B cell (primary cell): ENCODE measurements around the genes IDH3A, IREB2 and HYKK.

GRCh38 chr15:77599653-77600195, 33.0 kb downstream of the LINGO1 start:
- PRO-cap, result no peak
- CAGE, long polyA plus RNA, result no peak

DNA sequence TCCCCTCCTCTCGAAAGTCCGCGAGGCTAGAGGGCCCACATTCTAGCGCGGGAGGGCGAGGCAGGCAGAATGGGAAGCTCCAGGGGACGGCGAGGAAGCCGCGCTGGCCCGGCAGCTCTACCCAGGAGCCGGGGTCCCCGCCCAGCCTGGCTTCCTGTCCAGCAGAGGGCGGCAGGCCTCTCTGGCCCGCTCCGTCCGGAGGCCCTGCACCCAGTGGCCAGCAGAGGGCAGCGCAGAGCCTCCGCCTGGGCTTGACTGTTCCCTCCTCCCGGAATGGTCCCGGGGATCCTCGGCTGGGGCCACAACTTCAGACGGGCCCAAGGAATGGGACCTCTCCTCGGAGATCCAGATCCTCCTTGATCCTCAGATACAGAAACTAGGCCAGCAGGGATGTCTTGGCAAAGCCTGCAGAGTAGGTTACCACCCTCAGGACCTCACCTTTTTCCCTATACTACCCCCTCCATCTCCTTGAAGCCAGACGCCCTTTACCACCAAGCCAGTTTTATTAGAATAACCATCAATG, 798 bp upstream of the LINGO1 start:
- PRO-cap, result no peak
- CAGE, long polyA plus RNA, result no peak

GRCh38 chr15:77975531-77976056, 101.9 kb downstream of the TBC1D2B start:
- PRO-cap, result no peak
- CAGE, long polyA plus RNA, result no peak

DNA sequence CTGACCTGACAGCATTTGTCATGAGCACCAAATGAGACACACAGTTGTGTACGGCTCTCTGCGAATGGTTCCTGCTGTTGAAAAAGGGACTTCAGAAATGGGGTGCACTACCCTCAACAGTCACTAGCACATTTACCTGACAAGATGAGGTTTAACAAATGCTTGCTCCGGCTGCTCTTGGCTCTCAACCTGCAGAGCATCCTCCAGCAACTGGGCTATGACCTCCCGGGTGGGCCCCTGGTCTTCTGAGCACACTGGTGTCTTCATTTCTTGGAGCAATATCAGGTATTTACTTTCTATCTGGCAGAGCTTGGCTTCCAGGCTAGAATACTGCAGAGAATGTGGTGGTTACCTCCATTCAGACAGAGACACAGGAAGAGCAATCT, 61.1 kb downstream of the TBC1D2B start:
- PRO-cap, result no peak
- CAGE, long polyA plus RNA, result no peak

- PRO-cap, result no peak
- CAGE, long polyA plus RNA, result no peak
Measured at GRCh38 chr15:78023307-78023918, 54.1 kb downstream of the TBC1D2B start.

DNA sequence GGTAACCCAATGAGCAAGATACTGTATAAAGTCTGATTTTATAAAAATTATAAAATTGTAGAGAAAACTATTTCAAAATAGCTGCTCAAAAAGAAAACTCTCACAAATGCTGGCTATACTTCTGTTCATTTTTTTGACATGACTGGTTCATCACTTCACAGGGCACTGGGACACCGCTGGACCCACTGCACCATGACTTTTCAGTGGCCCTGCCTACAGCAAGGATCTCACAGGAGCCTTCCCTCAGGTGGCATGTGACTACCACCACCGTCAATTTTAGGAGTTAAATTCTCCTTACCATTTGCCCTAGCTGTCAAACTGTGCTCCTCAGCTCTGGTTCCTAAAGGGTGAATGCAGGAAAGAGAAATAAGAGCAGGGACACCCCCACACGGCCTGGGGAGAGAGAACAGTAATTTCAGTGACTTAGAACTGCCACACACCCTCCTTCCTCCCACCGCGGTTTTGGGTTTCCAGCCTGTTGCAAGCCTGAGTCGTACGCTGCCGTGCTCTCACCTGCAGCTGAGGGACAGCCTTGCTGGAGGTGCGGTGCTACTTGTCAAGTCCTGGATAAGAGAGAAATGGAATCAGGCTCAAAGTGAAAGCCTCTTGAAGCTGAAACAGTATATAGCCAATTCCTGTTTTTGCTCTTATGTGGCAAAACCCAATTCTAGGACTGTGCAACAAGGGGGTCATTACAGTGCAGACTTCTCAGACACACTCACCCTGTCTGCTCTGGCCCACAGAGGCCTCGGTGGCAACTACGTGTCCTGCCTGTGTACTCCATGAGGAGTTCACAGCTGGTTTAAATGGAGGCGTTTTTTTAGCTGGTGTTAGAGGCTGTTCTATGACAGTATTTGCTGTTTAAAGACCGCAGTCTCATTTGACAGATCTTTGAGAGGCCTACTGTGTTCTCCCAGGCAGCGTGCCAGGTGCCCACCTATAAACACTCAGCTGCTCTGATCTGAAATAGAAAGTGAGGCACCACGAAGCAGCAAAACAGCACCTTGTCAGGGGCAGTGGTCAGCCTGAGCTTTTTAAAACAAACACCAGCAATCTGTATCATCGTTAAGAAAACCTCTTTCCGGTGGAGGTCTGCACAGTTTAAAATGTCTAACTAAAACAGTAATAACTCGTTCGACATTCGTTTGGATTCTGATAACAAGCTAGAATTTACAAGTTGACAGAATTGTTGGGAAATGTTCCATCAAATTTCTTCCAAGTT, 42.9 kb downstream of the TBC1D2B start:
- PRO-cap, result no peak
- CAGE, long polyA plus RNA, result no peak

- PRO-cap, result no peak
- CAGE, long polyA plus RNA, result no peak
Measured at GRCh38 chr15:78070067-78070752, 7.3 kb downstream of the TBC1D2B start.

DNA sequence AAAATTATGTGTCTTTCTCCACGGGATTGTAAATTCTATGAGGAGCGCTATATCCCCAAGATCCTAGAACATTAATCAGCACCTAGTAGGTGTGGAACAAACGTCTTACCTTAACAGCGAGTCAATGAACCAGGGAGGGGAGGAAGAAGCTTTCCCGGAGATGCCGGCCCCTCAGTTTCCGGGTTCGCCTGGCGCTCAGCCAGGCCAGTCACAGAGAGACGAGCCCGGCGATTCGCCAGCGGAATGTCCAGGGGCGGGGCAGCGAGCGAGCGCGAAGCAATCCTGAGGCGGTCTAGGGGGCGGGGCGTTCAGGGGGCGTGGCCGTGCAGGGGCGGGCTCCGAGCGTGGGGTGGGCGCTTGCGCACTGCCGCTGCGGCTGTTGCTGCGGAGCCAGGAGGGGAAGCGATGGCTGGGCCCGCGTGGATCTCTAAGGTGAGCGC, at the start of gene IDH3A:
IDH3A (plus strand) TSS at position 364 of the 440 bp plus-strand sequence.
- PRO-cap, result bidirectional peak, plus-strand start at position 379 of the sequence, minus-strand start at position 180 of the sequence
- CAGE, long polyA plus RNA, result no peak

- PRO-cap, result no peak
- CAGE, long polyA plus RNA, result no peak
Measured at GRCh38 chr15:78169495-78169984, 20.4 kb downstream of the IDH3A start.

- PRO-cap, result no peak
- CAGE, long polyA plus RNA, result no peak
Measured at GRCh38 chr15:78209157-78209777, 25.1 kb downstream of the ACSBG1 start.

DNA sequence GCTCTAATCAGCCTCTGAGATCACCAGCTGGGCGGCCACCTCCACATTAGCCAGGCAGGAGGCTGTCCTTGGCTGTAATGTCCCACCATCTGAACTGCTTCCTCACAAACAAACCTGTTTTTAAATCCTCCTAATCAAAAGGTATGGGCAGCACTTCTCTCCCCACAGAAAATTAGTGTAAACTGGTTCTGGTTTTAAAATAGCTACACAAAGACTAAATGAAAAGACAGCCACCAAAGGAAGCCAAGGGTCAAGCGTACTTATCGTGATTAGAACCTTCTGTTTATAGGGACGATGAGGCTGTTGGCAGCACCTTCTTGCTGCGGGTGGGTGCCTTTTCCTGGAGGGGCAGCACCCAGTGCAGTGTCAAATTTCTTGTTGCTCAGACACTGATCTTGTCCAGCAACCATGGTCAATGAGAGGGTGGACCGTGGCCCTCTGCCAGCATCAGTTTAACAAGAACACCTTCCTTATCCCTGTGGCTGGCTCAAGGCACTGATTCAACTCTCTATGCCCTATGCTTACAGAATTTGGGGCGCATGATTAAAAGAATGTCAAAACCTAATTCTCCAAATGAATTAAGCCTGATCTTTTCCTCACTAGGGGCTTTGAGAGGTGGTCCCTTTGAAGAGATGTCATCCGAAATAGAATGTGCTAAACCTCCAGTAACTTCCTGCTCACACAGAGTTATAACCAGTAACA, 24.4 kb downstream of the ACSBG1 start:
- PRO-cap, result no peak
- CAGE, long polyA plus RNA, result no peak

GRCh38 chr15:78212643-78213287, 21.6 kb downstream of the ACSBG1 start:
- PRO-cap, result no peak
- CAGE, long polyA plus RNA, result no peak

GRCh38 chr15:78340795-78341785, 937 bp downstream of the CRABP1 start:
- PRO-cap, result no peak
- CAGE, long polyA plus RNA, result no peak

DNA sequence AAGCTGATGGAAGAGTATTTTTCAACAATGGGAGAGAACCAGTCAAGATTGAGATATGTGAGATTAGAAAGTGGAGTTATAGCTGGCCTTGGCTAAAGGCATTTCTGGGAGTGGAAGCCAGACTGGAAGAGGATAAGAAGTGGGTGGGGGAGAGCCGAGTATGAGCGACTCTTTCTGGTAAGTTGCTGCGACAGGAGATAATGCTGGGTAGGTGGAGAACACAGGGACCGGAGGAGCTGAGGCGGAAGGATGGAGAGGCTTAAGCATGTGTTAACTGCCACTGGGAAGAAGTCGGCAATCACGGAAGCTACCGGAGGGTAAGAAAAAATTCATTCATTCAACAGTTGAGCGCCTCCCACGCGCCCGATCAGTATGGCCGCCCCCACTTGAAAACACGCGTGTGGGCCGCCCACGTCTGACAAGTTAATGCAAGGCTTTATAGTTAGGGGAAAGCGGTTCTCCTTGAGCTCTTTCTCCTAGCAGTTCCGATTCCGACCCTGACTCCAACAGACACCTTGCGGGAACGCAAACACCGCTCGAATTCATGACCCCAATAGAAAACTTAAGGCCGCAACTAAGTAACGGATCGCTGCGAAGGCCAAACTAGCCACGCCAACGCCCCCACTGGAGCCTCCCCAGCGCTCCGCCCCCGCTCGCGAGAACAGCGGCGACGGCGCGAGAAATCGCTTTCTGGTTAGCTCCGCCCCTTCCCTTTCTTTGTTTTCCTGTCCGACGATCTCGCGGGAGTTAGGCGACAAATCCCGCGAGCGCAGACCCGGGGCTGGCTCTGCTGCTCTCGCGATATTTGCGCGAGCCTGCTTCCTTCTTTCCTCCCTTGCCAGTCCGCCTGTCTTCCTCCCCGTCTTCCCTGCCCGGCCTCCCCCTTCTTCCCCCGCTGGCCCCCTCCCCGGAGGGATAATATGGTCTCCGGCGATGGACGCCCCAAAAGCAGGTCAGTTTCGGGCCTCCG, at the start of gene IREB2:
IREB2 (plus strand) TSS at position 812 of the 970 bp plus-strand sequence.
- PRO-cap, result bidirectional peak, plus-strand start at position 812 of the sequence, minus-strand start at position 555 of the sequence
- CAGE, long polyA plus RNA, result no peak

GRCh38 chr15:78507085-78507746, at the start of gene HYKK:
TSS of gene HYKK (plus strand) at chr15:78507577.
- PRO-cap, result no peak
- CAGE, long polyA plus RNA, result no peak

GRCh38 chr15:78539596-78540170, 561 bp upstream of the PSMA4 start:
- PRO-cap, result bidirectional peak, plus-strand start at chr15:78540032, minus-strand start at chr15:78539982
- CAGE, long polyA plus RNA, result no peak

- PRO-cap, result no peak
- CAGE, long polyA plus RNA, result no peak
Measured at GRCh38 chr15:78545406-78545927, 5.2 kb downstream of the PSMA4 start.

- PRO-cap, result no peak
- CAGE, long polyA plus RNA, result no peak
Measured at GRCh38 chr15:78552711-78553317, 12.5 kb upstream of the CHRNA5 start.

- PRO-cap, result no peak
- CAGE, long polyA plus RNA, result no peak
Measured at GRCh38 chr15:78650966-78651400, 10.0 kb upstream of the CHRNB4 start.

- PRO-cap, result unidirectional peak, plus-strand start at chr15:78860558
- CAGE, long polyA plus RNA, result no peak
Measured at GRCh38 chr15:78860489-78860685, 12.3 kb upstream of the MORF4L1 start.